Esophagus squamous epithelium (tissue), 4 donors: ENCODE measurements around a stretch of chr20.

- PRO-cap: no peak
- RAMPAGE, long total RNA, 4 experiments: no peak in any of the 4 experiments
These were observed 140.4 kb downstream of the NFATC2 start for GRCh38 chr20:51402141-51402550.

DNA sequence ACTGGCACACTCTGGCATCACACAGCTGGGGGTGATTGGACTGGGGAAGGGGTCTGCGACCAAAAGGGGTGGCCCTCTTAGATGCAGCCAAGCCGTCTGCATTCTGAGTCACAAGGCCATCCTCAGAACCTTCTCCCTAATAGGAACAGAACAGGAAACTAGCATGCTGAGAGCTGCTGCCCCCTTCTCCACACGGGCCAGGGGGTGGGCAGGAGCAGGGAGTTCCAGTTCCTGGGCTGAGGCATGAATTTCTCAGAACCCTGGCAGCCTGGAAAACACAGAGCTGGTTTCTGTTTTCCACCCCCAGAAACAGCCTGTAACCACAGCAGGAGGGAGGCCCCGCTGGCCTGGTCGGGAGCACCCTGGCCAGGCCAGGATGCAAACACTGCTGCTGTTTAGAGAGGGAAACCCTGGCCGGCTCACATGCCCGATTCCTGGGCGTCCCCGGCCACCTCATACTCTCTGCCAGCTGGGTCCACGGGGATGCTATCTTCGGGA is 130.2 kb downstream of the NFATC2 start:
- PRO-cap: no peak
- RAMPAGE, long total RNA, 4 experiments: no peak in any of the 4 experiments

GRCh38 chr20:51457178-51457749 is 85.3 kb downstream of the NFATC2 start:
- PRO-cap: no peak
- RAMPAGE, long total RNA, 4 experiments: no peak in any of the 4 experiments

DNA sequence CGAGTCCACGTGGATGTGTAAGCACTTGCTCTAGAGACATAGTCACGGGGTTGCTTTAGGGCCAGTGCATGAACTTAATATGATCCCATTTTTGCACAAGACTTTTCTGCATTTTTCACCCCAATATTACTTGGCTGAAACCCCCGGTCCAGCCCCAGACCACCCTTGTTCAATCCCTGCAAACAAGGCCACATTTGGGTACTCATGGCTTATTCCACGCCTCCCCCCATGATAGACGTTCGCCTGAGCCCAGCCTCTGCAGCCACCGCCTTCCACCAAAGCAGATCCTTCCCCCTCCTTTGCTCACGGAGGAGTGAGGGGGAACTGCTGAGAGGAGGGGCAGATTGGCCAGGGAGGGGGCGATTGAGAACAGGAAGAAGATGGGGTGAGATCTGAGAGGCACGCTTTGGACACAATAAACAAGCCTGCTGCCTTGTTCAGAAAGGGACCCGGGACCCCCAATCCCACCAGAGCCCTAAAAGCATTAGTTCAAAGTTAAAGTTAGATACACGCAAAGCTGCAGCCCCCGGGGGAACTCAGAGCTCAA is 45.1 kb downstream of the NFATC2 start:
- PRO-cap: no peak
- RAMPAGE, long total RNA, 4 experiments: no peak in any of the 4 experiments

DNA sequence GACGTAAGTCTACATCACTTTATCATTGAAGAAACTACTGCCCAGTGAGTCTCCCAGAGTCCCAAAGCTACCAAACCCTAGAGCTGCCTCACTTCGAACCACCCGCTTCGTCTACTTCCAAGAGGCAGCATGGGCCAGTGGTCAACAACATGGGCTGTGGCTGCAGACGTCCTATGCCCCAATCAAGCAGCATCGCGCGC is 35.0 kb downstream of the NFATC2 start:
- PRO-cap: no peak
- RAMPAGE, long total RNA, 4 experiments: no peak in any of the 4 experiments

- PRO-cap: no peak
- RAMPAGE, long total RNA, 4 experiments: no peak in any of the 4 experiments
These were observed 32.8 kb downstream of the NFATC2 start for GRCh38 chr20:51509683-51510173.

- PRO-cap: unidirectional peak, minus-strand start at chr20:51532708
- RAMPAGE, long total RNA, 4 experiments: no peak in any of the 4 experiments
These were observed 9.9 kb downstream of the NFATC2 start for GRCh38 chr20:51532293-51533442.

GRCh38 chr20:51695503-51696726 is 72.3 kb downstream of the ATP9A start:
- PRO-cap: no peak
- RAMPAGE, long total RNA, 4 experiments: no peak in any of the 4 experiments

DNA sequence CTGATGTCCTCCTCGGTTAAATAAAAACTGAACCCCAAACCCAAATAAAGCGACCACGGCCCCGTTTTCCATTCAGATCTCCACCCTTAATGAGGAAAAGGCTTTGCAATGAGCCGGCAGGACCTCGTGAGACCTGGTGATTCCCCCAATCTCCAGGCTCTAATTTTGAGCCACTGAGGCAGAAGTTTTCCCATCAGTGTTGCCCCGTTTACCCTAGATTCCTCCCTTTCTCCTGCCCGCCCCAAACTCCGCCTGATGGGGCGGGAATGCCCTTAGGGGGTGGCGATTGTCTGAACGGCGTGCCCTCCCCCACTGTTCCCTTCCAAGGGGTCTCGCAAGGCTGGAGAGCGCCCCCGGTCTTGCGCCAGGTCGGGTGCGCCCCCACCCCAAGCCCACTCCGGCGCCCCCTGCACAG is 549 bp downstream of the ZFP64 start:
- PRO-cap: bidirectional peak, plus-strand start at position 312 of the sequence, minus-strand start at position 201 of the sequence
- RAMPAGE, long total RNA, 4 experiments: no peak in any of the 4 experiments

GRCh38 chr20:52210300-52210745 is 18.7 kb upstream of the ZFP64 start:
- PRO-cap: no peak
- RAMPAGE, long total RNA, 4 experiments: no peak in any of the 4 experiments

GRCh38 chr20:52230518-52230890 is 38.9 kb upstream of the ZFP64 start:
- PRO-cap: no peak
- RAMPAGE, long total RNA, 4 experiments: no peak in any of the 4 experiments

- PRO-cap: no peak
- RAMPAGE, long total RNA, 4 experiments: no peak in any of the 4 experiments
These were observed 26.1 kb upstream of the TSHZ2 start for GRCh38 chr20:52946043-52946475.

DNA sequence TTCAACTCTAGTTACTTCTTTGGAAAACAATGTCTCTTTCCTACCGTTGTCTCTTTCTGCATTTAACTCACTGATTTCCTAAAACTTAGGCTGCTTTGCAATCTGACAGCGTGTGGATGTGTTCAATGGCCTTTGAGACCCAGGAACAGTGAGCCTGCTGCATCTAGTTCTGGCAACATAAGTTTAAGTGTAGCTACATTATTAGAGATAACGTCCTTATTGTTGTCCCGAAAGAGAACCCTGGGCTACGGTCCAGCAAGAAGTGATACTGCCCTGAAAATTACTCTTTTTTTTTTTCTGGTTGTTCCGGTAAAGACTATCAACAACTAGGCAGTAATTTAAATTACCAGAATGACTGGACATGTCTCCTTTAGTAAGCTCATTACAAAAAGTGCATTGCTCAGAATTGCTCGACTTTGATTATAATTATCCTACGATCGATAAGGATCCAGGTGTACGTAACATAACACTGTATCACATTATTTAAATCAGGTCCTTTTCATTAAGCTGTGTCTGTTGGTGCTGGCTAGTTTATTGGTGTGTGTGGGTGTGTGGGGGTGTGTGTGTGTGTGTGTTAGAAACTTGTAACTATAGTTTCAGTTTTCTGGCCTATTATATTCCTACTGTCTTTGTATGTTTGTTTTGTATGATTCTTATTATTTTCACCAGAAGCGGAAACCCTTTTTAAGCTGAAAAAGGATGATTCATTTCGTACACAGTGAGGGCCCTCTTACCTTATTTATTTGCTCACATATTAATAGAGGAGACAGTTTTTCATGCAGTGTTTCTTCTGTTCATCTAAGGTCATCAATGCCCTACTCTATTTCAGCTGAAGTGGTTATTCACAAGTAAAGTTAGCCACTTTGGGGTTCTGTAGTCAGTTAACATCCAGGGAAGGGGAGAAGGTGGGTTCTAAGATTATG is 3.1 kb downstream of the TSHZ2 start:
- PRO-cap: unidirectional peak, minus-strand start at position 179 of the sequence; unidirectional peak, minus-strand start at position 242 of the sequence
- RAMPAGE, long total RNA, 4 experiments: no peak in any of the 4 experiments

DNA sequence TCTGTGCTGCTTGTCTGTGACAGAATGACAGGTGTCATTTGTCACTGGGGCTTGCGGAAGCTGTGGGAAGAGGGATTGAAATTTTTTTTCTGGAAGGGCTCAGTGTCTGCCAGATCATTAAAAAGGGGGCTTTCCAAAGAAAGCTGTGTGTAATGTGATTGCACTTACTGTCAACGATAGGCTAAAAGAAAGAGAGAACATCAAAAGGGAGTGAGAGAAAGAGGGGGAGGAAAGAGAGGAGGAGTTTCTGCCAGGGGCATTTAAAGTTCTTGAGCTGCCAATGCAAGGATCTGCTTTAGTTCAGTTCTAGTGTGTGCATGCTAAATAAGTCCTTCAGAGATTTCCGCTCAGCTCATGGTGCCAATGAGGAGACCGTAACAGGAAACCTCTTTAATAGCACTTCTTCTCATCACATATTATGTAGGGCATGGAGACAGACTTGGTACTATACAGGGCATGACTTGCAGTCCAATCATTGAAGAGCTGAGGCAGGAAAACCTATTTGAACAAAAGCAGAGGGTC is 177.1 kb downstream of the TSHZ2 start:
- PRO-cap: no peak
- RAMPAGE, long total RNA, 4 experiments: no peak in any of the 4 experiments

- PRO-cap: no peak
- RAMPAGE, long total RNA, 4 experiments: no peak in any of the 4 experiments
These were observed 244.9 kb downstream of the TSHZ2 start for GRCh38 chr20:53216801-53217658.

GRCh38 chr20:53413109-53413619 is 180.5 kb downstream of the ZNF217 start:
- PRO-cap: no peak
- RAMPAGE, long total RNA, 4 experiments: no peak in any of the 4 experiments

DNA sequence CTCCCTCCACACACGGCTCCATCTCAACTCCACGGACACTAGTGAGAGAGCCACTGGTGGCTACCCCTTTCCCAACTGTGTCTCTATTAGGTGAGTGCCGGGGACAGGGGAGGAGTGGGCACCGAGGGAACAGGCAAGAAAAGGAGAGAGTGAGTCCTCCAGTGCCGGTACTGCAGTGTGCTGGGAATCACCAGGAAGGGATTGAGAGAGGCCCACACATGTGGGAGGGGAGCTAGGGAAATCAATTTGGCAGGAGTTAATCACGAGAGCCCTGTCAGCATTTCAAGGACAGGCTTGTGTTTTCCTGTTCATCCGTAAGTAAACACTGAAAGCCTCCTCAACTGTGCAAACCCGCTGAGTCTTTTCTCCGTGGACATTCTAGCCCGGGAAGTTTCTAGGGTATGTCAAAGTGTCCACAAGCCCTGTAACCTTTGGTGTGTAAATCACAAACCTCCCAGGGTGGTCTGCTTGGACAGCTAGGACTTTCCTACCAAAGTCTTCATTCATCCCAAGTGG is 149.3 kb downstream of the ZNF217 start:
- PRO-cap: unidirectional peak, minus-strand start at position 182 of the sequence
- RAMPAGE, long total RNA, 4 experiments: no peak in any of the 4 experiments

- PRO-cap: no peak
- RAMPAGE, long total RNA, 4 experiments: no peak in any of the 4 experiments
These were observed 89.6 kb downstream of the ZNF217 start for GRCh38 chr20:53503985-53504461.

- PRO-cap: no peak
- RAMPAGE, long total RNA, 4 experiments: no peak in any of the 4 experiments
These were observed 16.7 kb downstream of the ZNF217 start for GRCh38 chr20:53576672-53577514.

- PRO-cap: unidirectional peak, minus-strand start at chr20:53622742
- RAMPAGE, long total RNA, 4 experiments: no peak in any of the 4 experiments
These were observed 28.9 kb upstream of the ZNF217 start for GRCh38 chr20:53622477-53623047.